Fibroblast of villous mesenchyme (primary cell): Measurements from ENCODE around the gene PIKFYVE.

- CAGE, long polyA plus RNA, result no peak
These were observed 9.3 kb downstream of the KLF7 start for GRCh38 chr2:207156379-207156997.

DNA sequence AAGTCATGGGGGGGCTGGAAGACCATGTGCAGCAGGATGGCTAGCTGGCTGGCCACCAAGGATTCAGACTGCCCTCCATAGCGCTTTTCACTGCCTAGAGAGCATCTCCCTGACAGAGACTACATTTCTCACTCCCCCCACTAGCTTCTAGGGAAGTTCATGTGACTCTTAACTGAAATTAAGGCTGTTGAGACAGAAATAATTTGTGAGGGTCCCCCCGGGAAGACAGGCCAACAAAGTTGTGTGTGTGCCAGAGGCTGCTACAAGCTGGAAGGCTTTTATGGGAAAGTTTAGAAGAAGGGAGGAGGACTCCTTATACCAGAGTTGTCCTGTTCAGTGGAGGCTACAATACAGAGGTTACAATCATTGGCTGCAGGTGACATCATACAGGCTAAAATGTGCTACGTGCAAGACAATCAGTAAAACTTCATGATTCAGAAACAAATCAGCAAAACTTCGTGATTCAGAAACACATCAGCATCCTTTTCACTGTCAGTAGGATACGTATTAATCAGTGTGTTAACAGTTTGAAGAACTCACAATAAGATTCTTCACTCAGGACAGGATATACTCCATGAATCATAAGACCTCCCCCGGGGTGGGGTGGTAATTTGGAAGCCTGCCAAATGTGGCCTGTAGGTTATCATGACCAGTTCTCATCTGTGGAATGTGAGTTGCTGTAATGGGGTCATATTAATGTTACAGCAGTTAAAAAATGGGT is 135.1 kb upstream of the CREB1 start:
- CAGE, long polyA plus RNA, result no peak

DNA sequence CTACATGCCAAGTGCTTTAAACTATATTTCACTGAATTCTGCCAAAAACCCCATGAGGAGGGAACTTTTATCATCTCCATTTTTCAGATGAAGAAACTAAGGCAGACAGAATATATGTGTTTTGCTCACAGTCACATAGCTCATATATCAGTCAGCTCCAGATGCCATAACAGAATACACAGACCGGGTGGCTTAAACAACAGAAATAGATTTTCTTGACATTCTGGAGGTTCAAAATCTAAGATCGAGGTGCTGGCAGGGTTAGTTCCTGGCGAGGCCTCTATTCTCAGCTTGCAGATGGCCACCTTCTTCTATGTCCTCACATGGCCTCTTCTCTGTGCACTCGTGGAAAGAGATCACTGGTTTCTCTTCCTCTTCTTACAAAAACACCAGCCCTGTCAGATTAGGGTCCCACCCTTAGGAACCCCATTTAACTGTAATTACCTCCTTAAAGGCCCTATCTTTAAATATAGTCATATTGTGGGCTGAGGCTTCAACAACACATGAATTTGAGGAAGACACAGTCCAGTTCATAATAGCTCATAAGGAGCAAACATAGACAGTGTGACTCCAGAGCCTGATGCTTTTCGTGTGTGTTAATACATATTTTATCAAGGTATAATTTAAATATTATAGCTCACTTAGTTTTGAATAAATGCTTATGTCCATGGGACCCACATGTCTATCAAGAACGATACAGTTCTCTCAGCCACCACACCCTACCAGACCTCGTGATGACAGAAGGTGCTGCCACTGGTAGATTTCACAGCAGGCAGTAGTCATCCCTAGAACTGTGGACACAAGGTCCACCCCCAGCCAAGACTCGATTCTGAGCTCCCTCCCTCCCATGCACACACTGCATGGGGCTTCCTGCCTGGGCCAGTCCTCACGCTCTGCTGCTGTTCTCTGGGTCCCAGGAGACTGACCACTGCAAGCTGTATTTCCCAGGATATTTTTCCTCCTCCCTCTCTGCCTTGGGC is 26.8 kb upstream of the CREB1 start:
- CAGE, long polyA plus RNA, result no peak

DNA sequence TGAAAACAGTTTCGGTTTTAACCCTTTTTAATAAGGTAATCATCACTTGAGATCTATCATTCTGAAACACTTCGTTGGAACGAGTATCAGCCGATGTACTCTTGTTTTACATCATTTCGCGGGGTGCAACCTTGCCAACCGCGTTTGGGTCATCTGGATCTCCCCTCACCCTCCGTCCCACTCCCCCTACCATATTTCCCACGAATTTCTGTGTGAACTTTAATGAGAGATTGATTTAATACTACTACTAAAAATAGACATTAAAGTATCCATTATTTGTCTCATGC is 1.3 kb downstream of the CREB1 start:
- CAGE, long polyA plus RNA, result no peak

GRCh38 chr2:207845948-207846160 is 76.1 kb upstream of the FZD5 start:
- CAGE, long polyA plus RNA, result no peak

GRCh38 chr2:207847577-207848323 is 78.0 kb upstream of the FZD5 start:
- CAGE, long polyA plus RNA, result no peak

DNA sequence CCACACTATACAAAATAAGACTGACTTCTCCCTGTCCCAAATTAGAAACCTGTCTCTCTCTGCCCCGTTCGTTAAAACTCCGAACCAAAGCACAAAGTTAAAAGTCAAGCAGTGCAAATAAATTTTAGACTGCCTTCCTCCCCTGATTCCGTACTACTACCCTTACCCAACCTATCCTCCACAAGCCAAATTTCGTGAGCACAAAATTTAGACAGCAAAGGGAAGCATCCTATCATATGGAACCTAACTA is 51.5 kb downstream of the PLEKHM3 start:
- CAGE, long polyA plus RNA, result no peak

DNA sequence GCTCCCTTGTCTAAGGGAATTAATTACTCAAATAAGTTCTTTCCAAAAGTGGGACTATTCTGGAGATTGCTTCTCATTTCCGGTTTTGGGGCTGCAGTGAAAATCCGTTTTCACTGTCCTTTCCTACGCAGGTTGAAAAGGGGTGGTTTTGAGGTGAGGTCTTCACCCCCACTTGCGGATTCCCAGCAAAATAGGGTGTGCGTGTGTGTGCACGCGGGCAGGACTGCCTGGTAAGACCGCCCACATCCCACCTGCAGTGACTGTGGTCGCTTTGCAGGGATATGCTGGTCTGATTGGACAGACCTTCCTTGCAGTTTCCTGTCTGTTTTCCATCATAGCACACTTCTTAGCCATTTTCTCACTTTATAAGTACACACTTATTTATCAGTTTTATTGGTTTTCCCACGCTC is 519 bp upstream of the PLEKHM3 start:
- CAGE, long polyA plus RNA, result no peak

GRCh38 chr2:208047863-208048177 is 22.5 kb upstream of the PLEKHM3 start:
- CAGE, long polyA plus RNA, result no peak

- CAGE, long polyA plus RNA, result no peak
These were observed 6.0 kb downstream of the C2orf80 start for GRCh38 chr2:208183815-208184338.

DNA sequence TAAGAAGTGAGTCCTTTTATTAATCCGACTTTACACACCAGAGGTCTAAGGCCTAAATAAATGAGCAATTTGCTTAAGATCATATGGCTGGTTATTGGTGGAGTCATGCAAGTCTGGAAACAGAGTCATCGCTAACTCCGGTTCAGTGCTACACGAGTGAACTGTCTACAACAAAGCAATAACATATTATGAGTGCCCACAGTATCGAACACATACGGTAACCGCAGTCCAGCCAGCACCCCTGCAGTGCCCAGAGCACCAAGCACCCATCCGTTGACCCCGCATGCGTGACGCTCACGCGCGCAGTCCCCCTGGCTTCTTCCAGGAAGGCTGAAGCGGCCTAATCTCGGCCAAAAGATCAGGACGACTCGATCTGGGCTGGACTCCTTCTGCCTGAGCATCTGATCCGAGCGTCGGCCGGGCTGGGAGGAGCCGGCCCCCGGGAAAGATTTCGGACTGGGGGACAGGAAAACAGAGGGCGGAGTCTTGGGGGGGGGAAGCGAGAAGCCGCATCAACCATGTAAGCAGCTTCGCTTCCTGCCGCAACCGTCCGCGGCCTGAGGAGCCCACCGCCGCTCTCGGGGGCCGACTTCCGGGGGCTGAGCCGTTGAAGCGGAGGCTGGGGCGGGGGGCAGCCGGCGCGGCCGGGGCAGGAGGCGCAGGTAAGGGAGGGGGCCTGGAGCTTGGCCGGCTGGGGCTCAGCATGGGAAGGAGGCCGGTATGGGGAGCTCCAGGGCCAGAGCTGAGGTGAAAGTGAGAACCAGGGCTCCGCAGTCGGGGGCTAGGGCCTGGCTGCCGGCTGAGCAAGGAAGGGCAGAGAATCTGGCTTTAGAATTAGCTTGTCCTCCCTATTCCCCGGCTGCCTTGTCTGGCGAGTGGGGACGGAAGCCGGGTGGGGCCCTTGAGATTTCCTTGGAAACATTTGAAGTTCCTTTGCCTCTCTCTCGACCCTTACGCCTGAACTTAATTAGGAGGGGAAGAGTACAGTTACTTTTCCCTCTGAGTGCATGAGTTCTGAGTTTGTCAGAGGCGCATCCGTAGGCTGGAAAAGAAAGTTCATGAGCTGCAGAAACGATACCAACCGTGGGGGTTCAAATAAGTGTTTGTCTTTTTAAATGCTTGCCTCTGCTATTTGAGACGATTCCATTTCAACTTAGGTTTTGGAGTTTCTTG is at the start of gene PIKFYVE:
Gene PIKFYVE, plus strand, starts transcription at position 502 of the 1,173 bp plus-strand sequence.
- CAGE, long polyA plus RNA, result no peak

DNA sequence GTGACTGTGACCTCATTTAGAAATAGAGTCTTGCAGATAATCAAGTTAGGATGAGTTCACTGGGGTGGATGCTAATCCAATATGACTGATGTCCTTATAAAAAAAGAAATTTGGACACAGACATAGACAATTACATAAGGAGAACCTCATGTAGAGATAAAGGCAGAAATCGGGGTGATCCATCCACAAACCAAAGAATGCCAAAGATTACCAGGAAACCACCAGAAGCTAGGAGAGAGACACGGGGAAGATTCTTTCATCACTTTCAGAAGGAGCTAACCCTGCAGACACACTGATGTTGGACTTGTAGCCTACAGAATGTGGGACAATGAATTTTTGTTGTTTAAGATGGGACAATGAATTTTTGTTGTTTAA is 295.7 kb downstream of the PTH2R start:
- CAGE, long polyA plus RNA, result no peak

DNA sequence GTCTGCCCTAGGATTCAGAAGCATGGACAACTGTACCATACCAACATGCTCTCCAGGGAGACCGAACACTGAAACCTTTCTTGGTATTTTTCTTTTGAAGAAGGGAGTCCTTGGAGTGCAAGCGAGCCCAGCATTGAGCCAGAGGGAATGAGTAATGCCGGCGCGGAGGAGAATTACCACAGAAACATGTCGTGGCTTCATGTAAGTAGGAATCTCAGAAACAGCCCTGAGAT is 106.3 kb upstream of the RPE start:
- CAGE, long polyA plus RNA, result no peak

- CAGE, long polyA plus RNA, result no peak
These were observed 79.5 kb downstream of the KANSL1L start for GRCh38 chr2:210091610-210092271.

GRCh38 chr2:210324401-210325009 is 9.5 kb upstream of the MYL1 start:
- CAGE, long polyA plus RNA, result no peak

GRCh38 chr2:210636465-210637447 is 80.4 kb downstream of the CPS1 start:
- CAGE, long polyA plus RNA, result no peak

- CAGE, long polyA plus RNA, result no peak
These were observed 813.7 kb downstream of the ERBB4 start for GRCh38 chr2:211724968-211725275.

- CAGE, long polyA plus RNA, result no peak
These were observed 394.6 kb downstream of the ERBB4 start for GRCh38 chr2:212143935-212144384.

DNA sequence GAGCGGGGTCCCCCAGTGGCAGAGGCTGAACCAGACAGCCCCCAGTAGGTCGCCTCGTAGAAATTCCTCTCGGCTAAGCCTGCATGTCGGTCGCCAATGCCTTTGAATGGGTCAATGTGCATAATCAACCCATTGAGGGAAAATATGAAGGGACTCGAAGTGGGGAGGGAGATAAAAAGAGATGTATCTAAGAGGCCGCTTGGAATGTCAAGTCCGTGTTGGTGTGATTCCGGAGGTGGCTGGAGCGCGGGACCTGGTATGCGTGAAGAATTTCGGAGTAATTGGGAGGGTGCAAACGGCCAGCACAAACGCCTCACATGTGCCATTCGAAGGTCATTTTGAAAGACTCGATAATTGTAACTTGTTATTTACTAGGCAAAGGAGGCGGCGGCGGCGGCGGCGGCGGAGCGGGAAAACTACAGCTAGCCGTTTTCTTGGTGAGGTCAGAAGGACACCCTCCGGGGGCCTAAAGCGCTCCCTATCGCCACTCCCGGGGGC is 1.8 kb downstream of the ERBB4 start:
- CAGE, long polyA plus RNA, result no peak

GRCh38 chr2:213119032-213119529 is 32.3 kb downstream of the IKZF2 start:
- CAGE, long polyA plus RNA, result no peak